ENCODE measurements around a stretch of chr7.

GRCh38 chr7:135158019-135158952 lies 10.4 kb downstream of the TMEM140 start:
- PRO-cap, 2 experiments, result no peak in any of the 2 experiments

GRCh38 chr7:135383386-135383969 lies 126.4 kb downstream of the CNOT4 start:
- PRO-cap, 2 experiments, result no peak in any of the 2 experiments

GRCh38 chr7:135496718-135497233 lies 13.1 kb downstream of the CNOT4 start:
- PRO-cap, 2 experiments, result no peak in any of the 2 experiments

DNA sequence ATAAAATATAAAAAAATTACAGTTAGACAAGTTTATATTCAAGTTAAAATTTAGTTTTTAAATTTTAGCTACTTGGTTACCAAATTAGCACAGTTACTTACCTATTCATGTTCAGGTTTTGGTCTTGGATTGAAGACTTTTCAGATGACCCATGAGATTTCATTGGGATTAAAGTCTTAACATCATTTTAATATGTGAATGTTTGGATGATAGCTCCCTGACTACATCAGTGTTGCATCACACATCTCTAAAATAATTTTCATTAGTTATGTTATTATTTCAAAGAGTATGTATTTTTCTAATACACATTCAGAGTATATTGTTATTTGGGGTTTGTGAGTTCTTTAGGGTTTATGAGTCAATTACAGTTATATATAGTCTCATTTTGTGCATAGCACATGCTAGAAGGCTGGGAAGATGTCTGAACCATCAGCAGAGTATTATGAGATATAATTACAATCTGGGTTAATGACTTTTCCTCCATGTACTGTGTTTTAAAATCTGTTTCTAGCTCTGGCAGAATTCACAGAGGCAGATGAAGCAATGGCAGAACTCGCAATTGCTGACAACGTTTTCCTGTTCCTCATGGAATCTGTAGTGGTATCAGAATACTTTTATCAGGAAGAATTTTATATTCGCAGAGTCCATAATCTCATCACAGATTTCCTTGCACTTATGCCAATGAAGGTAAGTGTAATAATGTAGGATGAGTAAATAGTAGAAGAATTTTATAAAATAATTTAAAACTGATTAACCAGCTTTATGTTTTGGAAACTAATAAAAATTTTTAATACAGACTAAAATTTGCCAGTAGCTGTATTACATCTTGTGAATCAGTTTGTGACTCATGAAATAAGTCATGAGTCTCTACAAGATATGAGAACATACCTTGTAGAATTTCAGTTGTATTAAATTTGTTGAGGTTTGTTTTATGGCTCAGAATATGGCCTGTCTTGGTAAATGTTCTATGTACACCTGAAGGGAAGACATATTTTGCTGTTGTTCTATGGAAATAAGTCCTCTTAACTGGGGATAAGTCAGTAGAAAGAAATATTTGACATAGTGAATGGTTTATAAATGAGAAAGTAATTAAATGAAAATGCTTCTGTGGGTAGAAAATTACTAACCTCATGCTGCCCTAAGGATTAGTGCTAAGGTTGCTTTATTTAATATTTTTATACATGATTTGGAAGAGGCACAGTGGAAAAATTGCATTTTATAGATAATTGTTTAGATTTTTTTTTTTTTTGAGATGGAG lies 27.0 kb downstream of the NUP205 start:
- PRO-cap, 2 experiments, result no peak in any of the 2 experiments

DNA sequence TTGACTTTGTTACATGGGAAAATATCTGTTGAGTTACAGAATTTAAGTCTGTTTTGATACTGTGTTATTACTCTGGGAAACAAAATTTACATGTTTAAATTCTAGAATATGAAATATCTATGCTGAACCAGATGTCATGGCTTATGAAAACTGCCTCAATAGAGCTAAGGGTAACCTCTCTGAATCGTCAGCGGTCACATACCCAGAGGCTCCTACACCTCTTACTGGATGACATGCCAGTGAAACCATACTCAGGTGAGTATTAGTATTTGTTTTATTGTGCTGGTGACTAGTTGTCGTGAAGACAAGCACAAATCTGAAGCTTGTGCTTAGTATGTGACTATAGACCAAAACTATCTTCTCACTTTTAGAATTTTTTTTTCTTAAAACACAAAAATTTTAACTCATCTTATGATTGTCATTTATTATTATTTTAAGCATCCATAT lies 46.5 kb upstream of the STMP1 start:
- PRO-cap, 2 experiments, result no peak in any of the 2 experiments

GRCh38 chr7:135637603-135638421 lies 24.5 kb upstream of the STMP1 start:
- PRO-cap, 2 experiments, result no peak in any of the 2 experiments

- PRO-cap, 2 experiments, result no peak in any of the 2 experiments
Observed at GRCh38 chr7:135650399-135651284, 11.7 kb upstream of the STMP1 start.

DNA sequence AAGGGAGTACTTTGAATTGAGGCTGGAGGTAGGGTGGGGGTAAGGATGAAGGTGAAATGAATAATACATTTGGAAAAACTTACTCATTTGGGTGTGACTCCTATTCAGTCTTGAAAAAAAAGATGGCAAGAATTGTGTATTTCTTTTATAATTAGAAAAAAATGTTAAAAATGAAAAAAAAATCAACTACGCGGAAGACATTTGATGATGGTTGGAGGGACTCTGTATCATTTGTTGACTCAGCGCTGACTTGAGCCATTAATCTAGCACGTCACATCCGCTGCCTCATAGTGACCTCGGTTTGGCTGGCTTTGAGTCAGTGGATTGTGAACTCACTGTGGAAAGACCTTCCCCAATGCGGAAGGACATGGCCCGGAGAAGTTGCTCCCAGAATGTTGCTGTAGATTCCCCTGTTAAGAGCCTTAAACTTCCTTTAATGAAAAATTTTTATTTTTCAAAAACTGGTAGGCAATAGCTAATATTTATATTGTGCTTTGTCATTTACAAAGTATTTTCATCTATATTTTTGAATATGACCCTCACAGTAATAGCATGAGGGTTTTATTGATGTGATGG lies 2.7 kb downstream of the FAM180A start:
- PRO-cap, 2 experiments, result no peak in any of the 2 experiments

GRCh38 chr7:136046115-136046602 lies 69.0 kb upstream of the MTPN start:
- PRO-cap, 2 experiments, result no peak in any of the 2 experiments

GRCh38 chr7:136870942-136871188 lies 2.4 kb downstream of the CHRM2 start:
- PRO-cap, 2 experiments, result no peak in any of the 2 experiments

GRCh38 chr7:136884349-136885075 lies 16.1 kb downstream of the CHRM2 start:
- PRO-cap, 2 experiments, result no peak in any of the 2 experiments

DNA sequence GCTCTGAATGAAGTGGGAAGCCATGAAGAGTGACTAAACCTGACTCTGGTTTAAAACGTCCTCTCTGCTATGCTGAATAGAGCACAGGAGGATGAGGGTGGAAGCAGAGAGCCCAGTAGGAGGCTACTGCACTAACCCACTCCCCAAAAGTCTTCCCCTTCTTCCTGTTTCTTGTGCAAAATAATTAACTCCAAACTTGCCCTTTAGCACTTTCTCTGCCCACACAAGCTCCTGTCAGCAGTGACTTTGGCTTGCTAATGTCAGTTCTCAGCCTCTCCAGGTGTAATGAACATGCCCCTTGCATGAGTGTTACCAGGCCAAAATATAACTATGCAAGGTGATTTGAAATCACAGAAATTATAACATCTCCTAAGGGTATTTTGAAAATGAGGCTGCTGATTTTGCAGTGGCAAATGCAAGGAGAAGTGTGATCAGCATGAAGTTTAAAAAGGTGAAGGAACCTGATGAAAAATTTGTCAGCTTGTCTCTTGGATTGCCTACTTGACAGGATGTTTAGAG lies 3.8 kb upstream of the PTN start:
- PRO-cap, 2 experiments, result no peak in any of the 2 experiments

GRCh38 chr7:137888331-137888902 lies 41.6 kb upstream of the DGKI start:
- PRO-cap, 2 experiments, result no peak in any of the 2 experiments

DNA sequence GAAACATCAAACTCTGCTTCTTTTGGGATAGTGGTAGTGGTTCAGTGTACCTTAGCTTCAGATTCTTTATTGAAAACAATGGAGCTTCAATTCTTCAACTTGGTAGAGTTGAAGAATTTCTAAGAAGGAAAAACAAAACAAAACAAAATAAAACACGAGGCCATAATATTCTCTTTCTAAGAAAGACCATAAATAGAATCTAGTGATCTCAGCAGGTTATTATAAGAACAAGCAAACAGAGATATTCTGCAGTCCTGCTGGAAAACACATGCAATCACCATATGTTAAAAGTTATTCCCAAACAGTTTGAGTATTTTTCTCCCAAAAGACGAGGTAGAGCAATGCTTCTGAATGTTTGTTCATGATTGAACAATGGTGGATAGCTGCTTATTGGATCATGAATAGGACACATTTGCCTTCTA lies 59.4 kb downstream of the CREB3L2 start:
- PRO-cap, 2 experiments, result no peak in any of the 2 experiments

GRCh38 chr7:137962575-137963534 lies 39.0 kb downstream of the CREB3L2 start:
- PRO-cap, 2 experiments, result no peak in any of the 2 experiments

GRCh38 chr7:137985923-137986994 lies 15.6 kb downstream of the CREB3L2 start:
- PRO-cap, 2 experiments, result no peak in any of the 2 experiments

- PRO-cap, 2 experiments, result no peak in any of the 2 experiments
Observed at GRCh38 chr7:138610423-138611390, 90.5 kb downstream of the SVOPL start.

DNA sequence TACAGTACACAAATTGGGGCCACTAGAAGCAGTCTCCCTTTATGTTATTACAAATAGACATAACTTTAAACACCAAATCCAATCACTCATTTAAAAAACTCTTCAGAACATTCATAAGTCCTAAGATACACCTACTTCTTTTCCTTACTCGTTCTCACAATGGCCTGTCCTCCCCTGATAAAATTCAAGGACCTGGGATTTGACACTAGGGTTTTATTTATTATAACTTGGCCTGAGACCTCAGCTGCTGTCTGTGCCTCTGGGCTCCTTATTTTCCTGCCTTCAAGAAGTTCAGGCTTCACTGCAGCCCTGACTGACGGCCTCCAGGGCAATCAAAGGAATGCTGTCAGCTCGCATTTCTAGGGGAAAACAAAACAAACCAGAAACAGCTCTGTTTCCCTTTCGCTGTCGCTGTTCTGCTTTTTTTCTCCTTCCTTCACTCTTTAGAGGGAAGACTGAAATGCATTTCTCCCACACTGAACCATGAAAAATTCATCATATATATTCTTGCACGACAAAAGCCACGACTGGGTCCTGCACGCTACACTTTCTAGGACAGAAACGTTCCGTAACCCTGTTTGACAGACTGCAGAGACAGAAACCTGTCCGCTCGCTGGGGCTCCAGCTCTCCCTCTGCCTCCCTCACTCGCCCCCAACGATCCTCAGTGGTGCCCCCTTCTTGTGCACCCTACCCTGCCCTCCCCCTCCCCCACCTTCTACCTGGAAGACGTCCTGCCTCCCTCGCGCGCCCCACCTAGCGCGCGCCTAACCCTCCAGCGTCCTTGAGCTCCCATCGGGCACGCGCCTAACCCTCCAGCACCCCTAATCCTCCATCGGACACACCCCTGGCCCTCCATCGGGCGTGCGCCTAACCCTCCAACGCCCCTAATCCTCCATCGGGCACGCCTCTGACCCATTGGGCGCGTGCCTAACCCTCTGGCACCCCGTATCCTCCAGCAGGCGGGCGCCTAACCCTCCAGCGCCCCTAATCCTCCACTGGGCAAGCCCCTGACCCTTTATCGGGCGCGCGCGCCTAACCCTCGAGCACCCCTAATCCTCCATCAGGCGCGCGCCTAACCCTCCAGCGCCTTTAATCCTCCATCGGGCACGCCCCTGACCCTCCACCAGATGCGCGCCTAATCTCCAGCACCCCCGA lies 37.3 kb downstream of the SVOPL start:
- PRO-cap, 2 experiments, result peak in 1 of 2 experiments; most common plus-strand start position 597 of the sequence (in 1)

GRCh38 chr7:138837288-138837949 lies 39.4 kb upstream of the ATP6V0A4 start:
- PRO-cap, 2 experiments, result no peak in any of the 2 experiments

- PRO-cap, 2 experiments, result no peak in any of the 2 experiments
Observed at GRCh38 chr7:139043735-139044644, 8.1 kb upstream of the ZC3HAV1L start.

All from cerebral cortex (tissue), 2 donors.